Aorta (tissue), 1 donor: ENCODE results near the genes FAM110C, TPO and TRAPPC12.

DNA sequence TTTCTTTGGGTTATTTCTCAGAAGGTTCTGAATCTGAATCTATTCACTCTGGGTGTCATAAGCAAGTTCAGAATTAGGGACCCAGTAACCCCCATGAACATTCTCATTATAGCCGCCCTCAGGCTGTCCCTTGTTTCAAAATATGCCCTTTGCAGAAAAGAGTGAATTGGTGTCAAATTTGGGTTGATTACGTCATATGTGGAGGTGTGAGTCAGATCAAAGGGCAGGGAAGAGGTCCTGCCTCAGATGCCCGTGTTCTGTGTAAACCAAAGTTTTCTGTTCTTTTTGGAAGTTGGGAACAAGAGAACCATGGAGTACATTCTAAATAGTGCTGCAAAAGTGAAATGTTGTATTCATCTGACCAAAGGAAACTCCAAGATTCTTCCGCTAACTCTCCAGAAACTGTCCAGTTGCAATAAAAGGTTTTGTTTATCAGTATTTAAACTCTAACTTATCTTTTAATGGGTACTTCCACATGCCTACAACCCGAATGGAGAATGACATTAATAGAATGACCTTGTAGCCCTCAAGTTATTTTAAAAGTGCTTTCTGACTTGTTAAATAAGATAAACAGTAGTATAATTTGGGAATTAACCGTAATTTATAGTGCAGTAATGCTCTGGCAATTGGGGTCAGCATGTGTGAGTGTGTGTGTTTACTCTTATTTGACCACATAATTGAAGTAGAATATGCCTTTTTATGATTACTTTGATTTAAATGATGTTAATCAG is 5.7 kb downstream of the FAM110C start:
- PRO-cap: no peak

DNA sequence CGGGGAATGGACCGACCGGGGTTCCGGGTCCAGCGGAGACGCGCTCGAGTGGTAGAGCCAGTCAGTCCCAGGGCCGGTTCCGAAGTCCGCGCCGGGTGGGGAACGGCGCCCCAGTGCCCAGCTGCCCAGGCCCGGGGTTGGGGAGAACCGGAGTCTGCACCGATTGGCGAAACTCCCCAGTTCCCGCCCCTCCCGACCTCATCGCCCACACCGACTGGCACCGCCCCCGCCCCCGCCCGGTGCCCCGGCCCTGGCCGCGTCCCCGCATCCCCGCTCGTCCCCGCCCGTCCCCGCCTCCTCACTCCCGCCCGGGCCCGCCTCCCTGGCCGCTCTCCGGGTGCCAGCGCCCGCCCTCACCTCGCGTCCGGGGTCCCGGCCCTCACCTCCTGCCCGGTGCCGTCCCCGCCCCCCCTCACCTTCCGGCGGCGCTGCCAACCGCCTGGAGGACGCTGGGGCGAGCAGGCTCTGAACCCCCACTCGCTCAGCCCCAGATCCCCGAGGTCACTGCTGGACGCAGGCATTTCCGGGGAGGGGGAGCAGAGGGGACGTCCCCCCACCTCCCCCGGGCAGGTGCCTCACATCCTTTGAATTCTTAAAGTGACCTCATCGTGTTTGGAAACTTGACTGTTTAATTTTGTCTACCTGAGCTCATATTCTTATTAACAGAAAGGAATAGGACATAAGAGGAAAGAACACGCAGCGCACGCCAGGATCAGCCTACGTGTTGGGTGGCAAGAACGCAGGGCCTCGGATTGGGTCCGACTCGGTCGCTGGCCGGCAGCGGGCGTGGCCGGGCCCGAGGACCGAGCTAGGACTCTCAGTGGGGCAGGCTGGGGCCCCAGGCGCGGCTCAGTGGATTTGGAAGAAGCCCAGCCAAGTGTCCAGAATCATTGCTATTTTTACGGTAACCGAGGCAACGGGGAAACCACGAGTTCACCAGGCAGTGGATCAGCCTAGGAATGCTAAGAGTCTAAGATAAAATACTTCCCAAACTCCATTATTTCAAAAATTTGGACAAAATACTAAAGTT is at the start of gene FAM110C:
Gene FAM110C (minus strand): TSS at position 115 of the 1,030 bp plus-strand sequence.
- PRO-cap: unidirectional peak, minus-strand start at position 506 of the sequence; unidirectional peak, minus-strand start at position 726 of the sequence

DNA sequence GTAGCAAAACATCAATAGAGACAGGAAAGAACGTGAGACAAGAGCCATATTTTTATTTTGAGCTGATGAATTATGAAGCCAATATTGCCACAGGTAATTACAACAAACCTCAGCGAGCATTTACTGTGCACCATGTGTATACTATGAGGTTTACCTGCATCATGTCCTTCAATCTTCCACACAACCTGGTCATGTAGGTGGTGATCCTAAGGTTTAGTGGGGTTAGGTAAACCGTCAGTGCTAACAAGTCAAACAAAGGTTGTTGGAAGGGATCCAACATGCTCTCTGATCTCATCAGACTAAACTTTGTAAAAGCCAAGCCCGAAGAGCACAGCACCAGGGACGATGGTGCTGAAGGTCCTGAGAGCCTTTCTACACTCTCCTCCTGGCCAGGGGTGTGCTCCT is 29.5 kb downstream of the SH3YL1 start:
- PRO-cap: no peak

GRCh38 chr2:289379-290529 is 1.9 kb upstream of the ALKAL2 start:
- PRO-cap: no peak

GRCh38 chr2:445190-445848 is 157.4 kb upstream of the ALKAL2 start:
- PRO-cap: no peak

DNA sequence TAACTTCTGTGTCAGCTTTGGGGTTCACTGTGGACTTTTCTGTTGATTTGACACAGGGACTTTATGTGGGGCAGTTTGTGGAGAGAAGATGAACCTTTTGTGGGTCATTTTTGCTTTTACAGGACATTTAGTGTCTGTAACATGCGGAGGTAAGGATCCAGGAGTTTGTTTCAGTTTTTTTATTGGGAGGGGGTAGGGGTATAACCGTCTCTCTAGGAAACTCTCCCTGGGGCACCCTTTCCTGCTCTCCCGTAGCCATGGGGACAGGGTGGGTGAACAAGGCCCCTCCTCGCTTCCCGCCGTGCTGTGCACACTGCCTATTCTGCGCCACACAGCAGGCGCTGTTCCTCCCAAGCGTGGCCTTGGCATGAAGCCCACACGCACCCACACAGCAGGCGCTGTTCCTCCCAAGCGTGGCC is 46.9 kb upstream of the TPO start:
- PRO-cap: no peak

DNA sequence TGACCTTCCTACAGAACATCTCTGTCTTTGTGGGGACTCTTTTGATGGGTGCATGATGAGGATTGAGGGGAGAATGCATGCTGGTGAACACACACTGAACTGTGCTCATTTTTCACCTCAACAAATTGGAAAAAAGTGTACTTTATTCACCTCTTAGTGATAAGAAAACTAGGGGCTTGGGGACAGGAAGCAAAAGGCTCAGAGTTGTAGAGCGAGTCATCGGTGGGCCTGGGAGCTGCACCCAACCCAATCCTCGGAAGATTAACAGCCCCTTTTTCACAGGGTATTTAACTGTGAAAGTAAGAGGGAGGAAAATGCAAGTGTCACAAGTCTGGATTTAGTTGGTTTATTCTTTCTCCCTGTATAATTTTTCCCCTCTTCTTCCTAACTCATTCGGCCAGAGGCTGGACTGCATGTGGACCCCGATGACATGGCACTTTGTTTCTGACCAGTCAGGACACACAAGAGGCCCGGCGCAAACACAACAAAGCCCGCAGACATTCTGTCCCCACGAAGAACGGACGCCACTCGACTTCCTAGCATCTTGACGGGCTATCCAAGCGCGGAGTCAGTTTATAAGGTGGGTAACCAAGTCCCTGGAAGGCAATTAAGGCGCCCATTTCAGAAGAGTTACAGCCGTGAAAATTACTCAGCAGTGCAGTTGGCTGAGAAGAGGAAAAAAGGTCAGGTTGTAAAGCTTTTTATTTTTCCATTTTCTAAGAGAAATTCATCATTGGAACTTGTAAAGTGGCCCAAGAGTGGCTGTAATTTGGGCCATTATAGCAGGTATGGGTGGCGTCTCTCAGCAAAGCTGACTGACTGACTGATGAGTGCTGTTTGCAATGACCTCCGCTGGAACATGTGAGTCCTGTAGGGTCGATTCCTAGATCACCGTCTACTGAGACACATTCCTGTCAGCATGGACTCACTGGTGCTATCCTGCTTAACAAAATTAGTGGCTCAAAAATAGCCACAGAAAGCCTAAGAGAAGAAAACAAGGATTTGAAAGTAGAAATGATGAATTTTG is at the start of gene TPO:
Gene TPO (plus strand): TSS at position 601 of the 1,027 bp plus-strand sequence.
- PRO-cap: no peak

DNA sequence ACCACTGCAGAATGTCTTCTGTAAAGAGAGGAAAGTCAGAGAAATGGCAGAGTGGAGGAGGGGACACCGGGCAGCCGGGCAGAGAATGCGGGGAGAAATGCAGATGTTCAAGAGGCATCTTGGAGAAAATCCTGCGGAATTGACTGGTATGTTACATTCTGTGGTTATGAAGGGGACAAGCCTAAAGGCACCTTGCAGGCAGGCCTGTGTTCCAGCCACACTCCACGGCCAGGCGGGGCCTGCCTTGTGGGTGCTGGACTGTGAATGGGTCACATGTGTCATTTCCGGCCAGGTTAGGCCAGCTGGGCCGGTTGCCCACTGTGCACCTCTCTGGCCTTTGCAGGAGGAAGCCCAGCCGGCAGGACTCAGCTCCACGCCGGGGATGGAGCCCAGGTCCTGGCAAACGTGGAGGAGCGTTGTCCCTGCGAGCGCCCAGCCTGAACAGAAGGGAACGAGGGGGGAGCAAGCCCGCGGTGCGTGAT is 153.0 kb downstream of the PXDN start:
- PRO-cap: no peak

- PRO-cap: no peak
Measured at GRCh38 chr2:1604844-1605510, 139.3 kb downstream of the PXDN start.

GRCh38 chr2:1658165-1658871 is 86.0 kb downstream of the PXDN start:
- PRO-cap: no peak

- PRO-cap: no peak
Measured at GRCh38 chr2:1707633-1708582, 36.4 kb downstream of the PXDN start.

GRCh38 chr2:1820727-1820997 is 76.3 kb upstream of the PXDN start:
- PRO-cap: no peak

GRCh38 chr2:3044359-3044897 is 333.2 kb downstream of the EIPR1 start:
- PRO-cap: no peak

- PRO-cap: bidirectional peak, plus-strand start at chr2:3379683, minus-strand start at chr2:3379593
Measured at GRCh38 chr2:3379489-3380700, at the start of gene TRAPPC12. TRAPPC12 (plus strand) TSS chr2:3379694.

- PRO-cap: no peak
Measured at GRCh38 chr2:3459454-3460034, 59.8 kb downstream of the ADI1 start.

DNA sequence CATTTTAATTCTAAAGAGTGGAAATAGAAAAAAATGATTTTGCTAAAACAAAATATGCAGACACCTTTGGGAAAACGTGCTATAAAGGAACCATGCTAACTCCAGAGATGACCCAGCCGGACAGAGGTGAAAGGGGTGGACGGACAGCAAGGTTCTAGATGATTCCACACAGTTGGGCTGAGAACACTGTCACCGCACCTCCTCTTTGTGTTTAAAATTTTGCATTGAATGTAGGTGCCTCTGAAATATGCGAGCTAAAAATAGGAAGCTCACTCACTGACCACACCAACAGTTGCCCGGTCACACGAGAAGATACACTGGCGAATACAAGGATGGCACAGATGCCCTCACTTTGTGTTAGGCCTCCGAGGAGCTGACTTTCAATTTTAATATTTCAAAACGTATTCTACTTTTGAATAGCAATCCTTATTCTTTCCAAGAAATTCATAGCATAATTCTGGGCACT is 48.5 kb downstream of the ADI1 start:
- PRO-cap: no peak

DNA sequence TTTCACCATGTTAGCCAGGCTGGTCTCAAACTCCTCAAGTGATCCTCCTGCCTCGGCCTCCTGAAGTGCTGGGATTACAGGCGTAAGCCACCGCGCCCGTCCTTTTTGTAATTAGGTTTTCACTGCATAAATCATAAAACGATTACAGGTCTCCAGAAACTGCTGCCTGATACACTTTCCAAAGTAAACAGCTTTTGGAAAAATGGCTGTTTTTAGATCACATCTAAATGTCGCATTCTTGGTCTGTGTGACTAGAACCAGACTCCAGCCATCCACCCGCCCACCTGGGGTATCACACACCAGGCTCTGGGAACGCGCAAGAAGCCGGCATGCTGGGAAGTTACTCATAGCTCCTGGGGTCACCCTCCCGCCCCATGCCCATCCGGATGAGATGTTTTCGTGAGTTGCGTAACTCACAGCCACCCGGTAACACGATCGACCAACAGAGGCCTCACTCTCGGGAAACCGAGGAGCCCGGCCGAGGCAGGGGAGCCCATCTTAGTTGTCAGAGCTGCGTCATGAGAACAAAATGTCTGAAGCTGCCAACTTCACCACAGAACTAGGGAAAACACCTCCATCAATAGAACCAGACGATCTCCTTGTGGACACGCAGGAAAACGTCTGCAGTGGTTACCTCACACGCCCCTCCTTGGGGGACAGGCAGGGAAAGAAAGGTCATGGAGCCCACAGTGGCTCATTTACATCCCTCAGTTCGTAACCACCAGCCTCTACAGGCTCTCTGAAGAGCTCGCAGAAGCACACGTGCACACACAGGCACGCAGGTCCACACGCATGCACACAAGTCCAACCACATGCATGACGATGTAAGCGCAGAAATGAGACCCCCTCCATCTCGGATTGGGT is 26.4 kb downstream of the ADI1 start:
- PRO-cap: bidirectional peak, plus-strand start at position 454 of the sequence, minus-strand start at position 365 of the sequence

DNA sequence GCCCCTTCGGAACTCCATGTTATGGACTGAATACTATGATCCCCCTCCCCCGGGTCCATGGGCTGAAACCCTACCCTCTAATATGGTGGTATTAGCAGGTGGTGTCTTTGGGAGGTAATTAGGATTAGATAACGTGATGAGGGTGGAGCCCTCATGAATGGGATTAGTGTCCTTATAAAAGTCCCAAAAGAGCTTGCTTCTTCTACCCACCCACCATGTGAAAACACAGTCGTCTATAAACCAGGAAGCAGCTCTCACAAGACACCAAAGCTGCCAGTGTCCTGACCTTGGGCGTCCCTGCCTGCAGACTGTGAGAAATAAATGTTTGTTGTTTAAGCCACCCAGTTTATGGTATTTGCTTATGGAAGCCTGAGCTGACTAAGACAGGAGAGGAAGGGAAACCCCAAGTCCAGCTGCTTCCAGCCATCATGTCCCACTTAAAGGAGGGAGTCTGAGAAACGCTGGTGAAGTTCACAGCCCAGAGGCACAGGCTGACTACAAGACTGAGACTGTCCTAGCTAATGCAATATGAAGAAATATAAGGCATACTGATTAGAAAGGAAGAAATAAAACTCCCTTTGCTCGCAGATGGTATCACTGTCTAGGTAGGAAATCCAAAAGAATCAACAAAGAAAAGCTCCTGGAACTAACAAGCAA is 13.5 kb downstream of the ADI1 start:
- PRO-cap: no peak

- PRO-cap: no peak
Measured at GRCh38 chr2:3515550-3515949, 3.8 kb downstream of the ADI1 start.

GRCh38 chr2:3519872-3520238 is 524 bp upstream of the ADI1 start:
- PRO-cap: no peak